Cardiac fibroblast (primary cell): ENCODE measurements around the genes ZDBF2, CPO and KLF7.

GRCh38 chr2:206274361-206275449, at the start of gene ZDBF2:
ZDBF2 (plus strand) TSS chr2:206274663.
- RRBS, result 2% methylated on average over 38 of the region's 113 CpGs

- RRBS, result no CpG with 5 or more reads among the region's 1 CpG
Observed at GRCh38 chr2:206939456-206939841, at the start of gene CPO. CPO (plus strand) TSS chr2:206939518.

GRCh38 chr2:207091138-207091866, 74.4 kb downstream of the KLF7 start:
- RRBS, result no CpG with 5 or more reads among the region's 3 CpGs

- RRBS, result no CpG with 5 or more reads among the region's 13 CpGs
Observed at GRCh38 chr2:207106328-207107389, 59.1 kb downstream of the KLF7 start.

DNA sequence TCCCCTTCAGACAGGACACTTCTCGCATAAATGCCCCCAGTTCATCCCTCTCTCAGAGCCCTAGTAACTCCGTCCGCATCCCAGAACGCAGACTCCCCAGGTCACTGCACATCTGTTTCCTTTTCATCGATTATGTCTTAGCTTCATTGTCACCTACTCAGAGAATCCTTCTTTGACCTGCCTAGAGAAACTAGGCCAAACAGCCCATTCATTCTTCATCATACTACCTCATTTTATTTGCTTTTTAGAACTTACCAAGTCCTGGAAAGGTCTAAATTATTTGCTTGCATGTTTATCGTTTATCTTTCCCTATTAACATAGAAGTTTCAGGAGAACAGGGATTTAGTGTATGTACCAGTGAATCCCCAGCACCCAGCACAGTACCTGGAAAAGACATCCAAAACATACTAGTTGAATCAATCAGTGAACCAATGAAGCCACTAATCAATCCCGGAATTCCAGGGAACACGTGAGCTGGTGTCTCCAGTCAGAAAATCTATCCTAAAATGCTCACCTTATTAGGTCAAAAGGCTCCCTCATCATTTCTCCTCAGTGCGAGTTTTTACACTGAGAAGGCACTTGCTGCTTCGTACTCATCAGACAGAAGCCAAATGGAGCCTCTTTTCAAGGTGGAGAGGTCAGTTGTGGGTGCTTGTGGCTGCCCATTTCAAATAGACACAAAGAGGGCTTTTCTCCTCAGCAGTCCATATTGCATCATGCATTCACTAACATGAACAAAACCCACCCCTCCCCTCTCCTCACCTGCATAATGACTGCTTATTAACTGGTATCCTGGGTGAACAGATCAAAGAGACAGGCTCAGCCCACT, 29.2 kb downstream of the KLF7 start:
- RRBS, result no CpG with 5 or more reads among the region's 10 CpGs

DNA sequence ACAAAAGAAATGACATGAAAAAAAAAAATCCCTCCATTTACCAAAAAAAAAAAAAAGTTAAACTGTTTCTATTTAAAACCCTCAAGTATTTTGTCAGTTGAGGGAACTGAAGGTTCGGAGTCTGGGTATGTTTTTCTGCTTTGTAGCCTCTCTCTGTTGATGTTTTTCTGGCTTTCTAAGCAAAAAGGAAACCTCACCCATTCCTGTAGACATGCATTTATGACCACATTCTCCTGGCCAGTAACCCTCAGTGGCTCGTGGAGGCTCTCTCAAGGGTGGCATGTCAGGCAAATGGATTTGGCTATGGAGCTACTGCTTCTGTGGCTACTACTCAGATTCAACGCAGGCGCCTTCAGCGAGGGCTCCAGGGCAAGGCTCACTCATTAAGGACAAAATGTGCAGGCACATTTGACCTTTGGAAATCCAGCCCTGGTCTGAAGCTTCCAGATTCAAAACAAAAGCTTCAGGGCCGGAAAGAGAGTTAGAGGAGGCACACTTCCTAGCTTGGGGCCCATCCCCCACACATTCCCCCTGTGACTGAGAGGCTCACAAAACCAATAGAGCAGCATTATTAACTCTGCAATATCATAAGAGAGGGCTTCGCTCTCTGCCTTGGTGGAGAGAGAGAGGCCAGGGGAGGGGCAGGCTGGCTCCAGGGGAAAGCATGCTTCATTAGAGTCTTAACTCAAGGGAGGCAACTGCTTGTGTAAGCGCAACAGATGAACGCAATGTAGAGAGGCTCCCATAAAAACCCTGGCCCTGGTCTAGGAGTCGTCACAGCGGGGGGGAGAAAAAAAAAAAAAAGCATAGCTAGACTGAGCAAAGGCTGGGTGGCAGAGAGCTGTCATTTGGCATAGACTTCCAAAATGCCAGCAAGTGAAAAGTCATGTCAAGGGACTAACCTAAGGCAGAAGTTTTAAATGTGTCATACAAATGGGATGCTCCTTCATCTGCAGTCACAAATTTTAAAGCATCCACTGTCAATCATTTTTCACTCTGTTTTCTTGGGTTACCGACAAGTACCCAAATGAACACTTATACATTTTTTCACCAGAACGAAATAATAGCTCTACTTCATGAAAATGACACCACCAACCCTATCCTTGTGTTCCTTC, 22.0 kb downstream of the KLF7 start:
- RRBS, result no CpG with 5 or more reads among the region's 13 CpGs

- RRBS, result 0% methylated on average over 2 of the region's 28 CpGs
Observed at GRCh38 chr2:207165512-207166270, at the start of gene KLF7. KLF7 (minus strand) TSS chr2:207165948.

- RRBS, result no CpG with 5 or more reads among the region's 6 CpGs
Observed at GRCh38 chr2:207394524-207395244, 135.1 kb upstream of the CREB1 start.

DNA sequence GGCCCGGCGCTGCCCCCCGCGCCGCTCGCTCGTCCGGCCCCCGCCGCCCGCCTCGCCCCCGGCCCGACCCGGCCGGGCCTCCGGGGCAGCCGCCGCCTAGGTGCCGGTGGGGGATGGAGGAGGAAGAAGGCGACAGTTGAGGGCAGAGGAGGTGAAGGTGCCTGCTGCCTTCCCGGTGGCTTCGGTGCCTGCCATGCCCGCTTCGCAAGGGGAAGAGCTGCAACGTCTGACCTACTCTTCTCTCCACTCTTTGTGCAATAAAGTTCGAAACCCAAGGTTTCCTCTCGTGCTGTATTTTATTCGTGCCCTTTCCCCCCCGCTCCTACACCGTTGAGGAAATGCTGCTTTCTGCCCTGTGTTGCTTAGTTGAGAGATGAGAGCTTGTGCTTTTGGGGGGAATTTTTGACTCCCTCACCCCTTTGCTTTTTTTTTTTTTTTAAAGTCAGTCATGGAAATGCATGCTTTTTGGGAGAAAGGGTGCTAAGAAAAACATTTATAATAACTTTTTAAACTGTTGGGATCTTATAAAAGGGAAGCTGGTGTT, 858 bp downstream of the CREB1 start:
- RRBS, result 4% methylated on average over 3 of the region's 31 CpGs

GRCh38 chr2:207747950-207748924, 21.5 kb downstream of the FZD5 start:
- RRBS, result no CpG with 5 or more reads among the region's 11 CpGs

DNA sequence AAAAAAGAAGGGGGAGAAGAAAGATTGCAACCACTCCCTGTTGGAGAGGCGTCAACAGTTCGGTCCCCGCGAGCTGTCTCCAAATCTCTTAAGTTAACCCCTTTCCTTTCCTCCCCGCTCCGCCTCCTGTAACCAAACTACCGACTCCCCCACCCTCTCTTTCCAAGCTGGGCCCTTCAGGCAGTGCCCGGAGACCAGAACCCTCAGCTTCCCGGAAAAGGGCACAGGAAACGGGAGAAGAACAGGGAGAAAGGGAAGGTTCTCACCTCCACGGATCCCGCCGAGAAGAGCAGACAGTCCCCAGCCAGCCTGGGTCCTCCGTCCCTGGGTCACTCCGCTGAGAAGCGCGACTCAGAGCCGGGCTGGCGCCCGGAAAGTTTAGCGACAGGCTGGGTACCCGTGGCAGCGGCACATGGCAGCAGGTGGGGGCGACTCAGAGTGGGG, 685 bp downstream of the FZD5 start:
- RRBS, result 0% methylated on average over 3 of the region's 24 CpGs

GRCh38 chr2:207829845-207830297, 60.2 kb upstream of the FZD5 start:
- RRBS, result no CpG with 5 or more reads among the region's 3 CpGs

DNA sequence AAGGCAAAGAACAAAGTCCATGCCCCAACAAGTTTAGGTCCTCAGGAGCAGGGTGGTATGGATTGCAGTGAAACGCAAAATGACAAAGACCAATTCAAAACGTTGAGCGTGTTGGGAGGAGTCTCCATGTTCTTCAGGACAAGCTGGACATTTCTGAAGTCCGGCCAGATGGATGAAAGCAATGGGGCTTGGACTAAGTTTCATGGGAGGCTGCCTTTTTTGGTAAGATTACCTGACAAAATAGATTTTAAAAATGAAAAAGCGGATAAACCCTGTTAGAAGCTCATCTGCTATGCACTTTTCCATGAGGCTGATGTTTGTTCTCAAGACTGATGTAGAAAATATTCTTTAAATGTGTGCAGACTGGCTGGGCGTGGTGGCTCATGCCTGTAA, 79.0 kb upstream of the FZD5 start:
- RRBS, result no CpG with 5 or more reads among the region's 6 CpGs

DNA sequence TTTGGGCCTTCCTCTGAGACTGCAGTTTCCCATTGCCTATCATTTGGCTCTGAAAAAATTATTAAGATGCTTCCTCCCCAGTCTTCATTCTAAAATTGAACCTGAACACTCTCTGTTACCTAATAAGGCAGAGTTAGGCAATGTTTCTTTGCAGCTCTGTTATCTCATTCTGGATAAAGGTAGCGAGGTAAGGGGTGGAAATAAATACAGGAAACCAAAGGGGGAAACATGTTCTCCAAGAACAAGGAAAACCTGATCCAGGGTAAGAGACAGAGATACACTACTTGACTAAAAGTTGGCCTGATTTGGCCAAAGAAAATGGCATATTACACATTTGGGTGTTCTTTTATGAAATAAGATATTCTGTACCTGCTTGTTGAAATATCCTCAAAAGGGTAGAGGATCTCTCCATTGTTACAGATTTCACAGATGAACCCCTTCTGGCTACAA, 91.1 kb upstream of the FZD5 start:
- RRBS, result no CpG with 5 or more reads among the region's 1 CpG

GRCh38 chr2:207897768-207898439, 127.4 kb downstream of the PLEKHM3 start:
- RRBS, result no CpG with 5 or more reads among the region's 5 CpGs

DNA sequence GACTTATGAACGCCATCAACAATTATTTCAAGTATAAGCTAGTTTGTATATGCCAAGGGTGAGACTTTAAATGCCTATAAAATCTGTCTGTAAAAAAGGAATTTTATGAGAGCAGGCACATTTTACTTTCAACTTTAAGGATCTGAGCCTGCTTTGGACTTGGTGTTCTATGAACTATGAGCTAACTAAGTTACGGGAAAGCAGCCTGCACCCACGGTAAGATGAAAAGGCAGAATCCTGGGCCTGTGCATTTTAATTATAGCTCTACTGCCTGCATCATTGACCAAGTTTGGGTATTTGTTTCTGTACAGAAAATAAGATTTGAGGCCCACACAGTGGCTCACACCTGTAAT, 95.4 kb downstream of the PLEKHM3 start:
- RRBS, result no CpG with 5 or more reads among the region's 3 CpGs

- RRBS, result no CpG with 5 or more reads among the region's 3 CpGs
Observed at GRCh38 chr2:208034286-208034680, 9.0 kb upstream of the PLEKHM3 start.

DNA sequence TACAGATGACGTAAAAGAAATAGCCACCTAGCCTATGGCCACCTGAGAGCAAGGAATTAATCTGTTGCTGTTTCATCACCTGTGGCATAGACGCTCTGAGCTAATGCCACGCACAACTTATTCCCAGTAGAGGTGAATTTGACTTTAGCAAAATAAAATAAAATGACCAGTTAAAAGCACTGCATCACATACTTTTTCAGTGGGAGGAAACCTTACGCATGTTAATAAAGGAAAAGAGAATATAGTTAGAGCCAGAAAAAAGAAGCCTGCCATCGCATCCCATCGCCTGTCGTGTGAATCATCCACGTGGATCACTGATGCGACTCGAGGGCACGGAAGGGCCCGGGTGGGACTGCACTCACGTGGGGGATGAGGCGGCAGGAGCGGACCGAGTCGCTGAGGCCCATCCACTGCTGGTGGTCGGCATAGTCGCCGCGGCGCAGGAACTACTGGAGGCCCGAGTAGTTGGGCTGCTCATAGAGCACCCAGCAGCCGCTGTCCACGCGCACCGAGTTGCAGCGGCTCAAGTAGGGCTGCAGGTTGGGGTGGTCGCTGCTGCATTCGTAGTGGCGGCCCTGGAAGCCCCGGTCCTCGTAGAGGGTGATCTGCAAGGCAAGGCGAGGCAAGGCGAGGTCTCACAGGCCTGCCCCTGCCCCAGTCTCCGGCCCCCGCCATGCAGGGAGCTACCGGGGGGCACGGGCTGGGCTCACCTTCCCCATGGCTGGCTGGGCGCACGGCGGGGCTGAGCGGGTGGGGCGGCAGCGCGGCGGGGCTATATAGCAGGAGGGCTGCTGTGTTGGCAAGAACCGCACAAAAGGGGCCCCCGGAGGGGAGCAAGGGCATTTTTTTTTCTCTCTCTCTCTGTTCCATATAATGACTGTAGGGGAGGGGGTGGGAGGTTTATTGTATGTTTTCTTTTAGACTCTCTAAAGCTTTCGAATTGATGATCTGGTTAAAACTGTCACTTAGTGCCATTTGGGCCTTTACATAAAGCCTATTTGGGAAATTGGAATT, 12.1 kb downstream of the CRYGD start:
- RRBS, result 17% methylated on average over 2 of the region's 50 CpGs

GRCh38 chr2:208236285-208236544, 18.7 kb downstream of the IDH1 start:
- RRBS, result no CpG with 5 or more reads among the region's 2 CpGs

DNA sequence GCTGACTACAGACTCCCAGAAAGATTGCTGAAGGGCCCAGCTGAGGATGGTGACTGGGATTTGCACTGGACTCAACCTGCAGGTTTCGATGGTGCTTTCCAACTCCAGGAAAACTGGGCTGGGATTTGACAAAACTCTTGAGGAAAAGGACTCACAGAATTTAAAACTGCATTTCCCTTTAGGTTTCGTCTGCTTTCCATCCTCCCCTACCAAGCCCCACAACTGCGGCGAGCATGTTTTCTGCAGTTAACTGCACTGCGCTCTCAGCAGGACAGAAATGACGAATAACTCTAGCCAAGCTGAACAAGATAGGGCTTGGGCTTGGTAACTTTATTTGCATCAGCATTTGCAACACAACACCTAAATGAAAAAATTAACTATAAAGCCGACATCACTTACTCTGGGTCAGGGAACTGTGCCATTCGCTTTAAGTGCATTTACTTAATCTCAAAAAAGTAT, 731 bp upstream of the PIKFYVE start:
- RRBS, result no CpG with 5 or more reads among the region's 8 CpGs